Paraaortic lymph node (tissue), 1 donor: ENCODE measurements around the gene CNMD.

GRCh38 chr13:49110446-49110919, 109.7 kb upstream of the MLNR start:
- PRO-cap: no peak

DNA sequence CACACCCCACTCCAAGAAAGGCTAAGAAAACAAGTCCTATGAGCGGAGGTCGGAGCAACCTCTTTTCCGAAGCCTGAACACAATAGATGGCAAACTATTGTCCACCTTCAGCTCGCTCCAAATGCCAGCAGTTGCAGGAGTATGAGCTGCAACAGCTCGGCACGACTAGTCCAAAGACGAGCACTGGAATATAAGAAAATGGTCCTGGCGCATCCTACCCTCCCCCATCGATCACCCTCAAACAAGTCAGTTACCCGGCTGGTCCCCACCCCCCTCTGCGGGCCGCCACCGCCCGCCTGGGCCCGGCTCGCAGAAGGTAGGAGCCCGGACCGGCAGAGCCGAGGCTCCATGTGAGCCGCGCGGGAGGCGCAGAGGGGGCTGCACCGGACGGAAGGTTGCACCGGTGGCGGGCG, 829 bp downstream of the KPNA3 start:
- PRO-cap: no peak

DNA sequence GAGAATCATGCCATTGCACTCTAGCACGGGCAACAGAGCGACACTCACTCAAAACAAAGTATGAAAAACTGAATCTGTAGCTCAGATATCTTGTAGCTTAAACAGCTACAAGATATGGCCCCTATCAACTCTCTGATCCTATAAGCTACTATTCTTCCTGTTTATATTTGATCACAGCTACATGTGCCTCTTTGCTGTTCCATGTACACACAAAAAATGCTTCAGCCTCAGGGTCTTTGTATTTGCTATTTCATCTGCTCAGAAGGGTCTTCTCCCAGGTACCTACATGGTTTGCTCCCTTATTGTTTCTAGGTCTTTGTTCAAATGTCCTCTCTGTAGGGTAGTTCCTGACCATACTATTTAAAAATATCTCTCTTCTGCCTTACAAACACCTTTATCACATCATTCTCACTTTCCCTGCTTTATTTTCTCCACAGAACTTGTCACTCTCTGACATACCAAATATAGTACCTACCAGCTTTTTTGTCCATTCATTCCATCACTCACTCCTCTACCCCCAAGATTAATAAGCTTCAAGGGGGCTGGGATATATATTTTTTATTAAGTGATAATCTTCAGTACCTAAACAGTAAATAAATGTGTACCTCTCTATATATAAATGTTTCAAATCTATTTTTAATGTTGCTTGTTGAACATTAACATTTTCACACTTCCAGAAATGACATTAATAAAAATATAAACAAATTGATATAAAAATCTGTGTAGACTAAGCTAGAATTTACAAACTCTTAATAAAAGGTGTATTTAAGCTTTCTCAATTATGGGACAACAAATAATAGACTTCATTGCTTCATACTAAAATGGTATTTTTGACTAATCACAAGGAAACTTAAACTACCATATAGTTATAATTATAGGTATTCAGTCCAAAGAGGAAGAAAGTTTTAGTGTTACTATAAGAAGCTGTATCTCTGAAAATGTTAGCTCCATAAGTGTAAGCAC, 27.9 kb downstream of the KCNRG start:
- PRO-cap: no peak

DNA sequence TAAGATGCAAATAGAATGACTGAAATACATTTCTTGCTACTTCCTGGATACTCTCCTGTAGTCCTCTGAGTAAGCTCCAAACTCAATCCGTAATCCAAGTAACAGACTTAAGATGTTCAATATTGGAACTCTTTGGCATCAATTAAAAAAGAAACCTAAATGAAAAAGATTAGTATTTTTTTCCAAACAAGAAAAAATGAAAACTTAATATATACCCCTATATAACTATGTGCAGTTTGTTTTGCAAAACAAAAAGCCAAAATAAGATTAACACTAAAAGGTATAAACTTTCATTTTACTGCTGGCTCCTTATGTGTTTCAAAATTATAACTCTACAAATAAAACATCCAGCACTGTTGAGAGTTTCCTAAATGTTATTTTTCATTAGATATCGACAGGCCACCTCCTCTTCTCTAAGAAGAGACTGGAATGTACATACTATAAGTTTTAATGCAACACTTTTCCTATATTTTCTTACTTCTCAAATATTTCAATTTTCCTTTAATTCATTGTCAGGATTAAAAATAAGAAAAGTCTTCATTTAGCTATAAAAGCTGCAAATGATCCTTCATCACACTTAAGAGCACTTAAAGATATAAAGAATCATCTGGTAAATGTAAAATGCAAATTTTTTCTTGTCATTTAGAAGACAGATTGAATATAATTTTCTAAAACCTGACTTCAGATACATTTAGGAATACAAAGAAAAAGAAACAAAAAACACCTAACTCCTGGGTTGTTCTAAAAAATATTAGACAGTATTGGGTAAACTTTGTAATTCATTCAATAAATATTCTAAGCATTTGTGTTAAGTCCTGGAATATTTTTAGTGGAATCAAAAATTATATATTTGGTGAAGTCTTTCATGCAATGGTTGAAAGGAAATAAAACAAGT, 30.1 kb downstream of the KCNRG start:
- PRO-cap: no peak

- PRO-cap: bidirectional peak, plus-strand start at chr13:50080794, minus-strand start at chr13:50080596
These were observed 65.1 kb downstream of the KCNRG start for GRCh38 chr13:50080393-50080759.

GRCh38 chr13:50141105-50141507, 125.9 kb downstream of the KCNRG start:
- PRO-cap: no peak

DNA sequence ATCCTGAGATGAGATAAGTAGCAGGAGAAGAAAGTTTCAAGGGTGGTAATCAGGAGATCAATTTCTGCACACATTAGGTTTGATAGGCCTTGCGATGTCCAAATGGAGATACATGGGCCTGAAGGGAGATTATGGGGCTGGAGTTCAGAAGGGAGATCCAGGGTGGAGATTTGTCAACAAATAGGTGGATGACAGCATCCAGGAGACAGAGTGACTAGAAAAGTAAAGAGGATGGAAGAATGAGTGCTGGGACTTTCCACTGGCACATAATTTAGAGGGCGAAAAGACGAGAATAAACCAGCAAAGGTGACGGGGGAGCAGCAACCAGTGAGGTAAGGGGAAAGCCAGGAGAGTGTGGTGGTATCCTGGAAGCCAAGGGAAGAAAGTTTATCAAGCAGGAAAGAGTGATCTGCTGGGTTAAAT, 333.0 kb downstream of the DLEU7 start:
- PRO-cap: unidirectional peak, plus-strand start at position 124 of the sequence

DNA sequence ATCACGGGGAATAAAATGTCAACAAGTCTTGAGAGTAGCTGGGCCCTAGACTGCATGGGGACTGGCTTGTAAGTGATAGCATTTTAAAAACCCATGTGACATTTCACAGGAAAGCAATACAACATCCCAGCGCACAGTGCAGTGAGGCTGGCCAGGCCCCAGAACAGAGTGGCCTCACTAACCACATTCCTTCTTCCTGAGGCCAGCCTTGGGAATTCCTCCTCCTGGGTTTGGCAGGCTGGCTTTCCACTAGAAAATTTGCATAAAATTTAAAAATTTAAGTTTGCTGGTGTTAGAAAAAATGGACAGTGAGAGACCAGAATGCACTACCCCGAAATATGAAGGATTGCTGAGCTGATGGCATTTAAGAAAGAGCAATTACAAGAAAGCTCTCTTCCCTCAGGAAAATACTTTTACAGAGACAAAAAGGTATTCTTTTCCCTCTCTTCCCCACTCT, 149.6 kb downstream of the DLEU7 start:
- PRO-cap: no peak

- PRO-cap: bidirectional peak, plus-strand start at chr13:50910175, minus-strand start at chr13:50910021; bidirectional peak, plus-strand start at chr13:50910380, minus-strand start at chr13:50910236
These were observed 632 bp downstream of the RNASEH2B start for GRCh38 chr13:50909907-50910938.

- PRO-cap: no peak
These were observed 36.4 kb downstream of the SERPINE3 start for GRCh38 chr13:51375884-51376322.

DNA sequence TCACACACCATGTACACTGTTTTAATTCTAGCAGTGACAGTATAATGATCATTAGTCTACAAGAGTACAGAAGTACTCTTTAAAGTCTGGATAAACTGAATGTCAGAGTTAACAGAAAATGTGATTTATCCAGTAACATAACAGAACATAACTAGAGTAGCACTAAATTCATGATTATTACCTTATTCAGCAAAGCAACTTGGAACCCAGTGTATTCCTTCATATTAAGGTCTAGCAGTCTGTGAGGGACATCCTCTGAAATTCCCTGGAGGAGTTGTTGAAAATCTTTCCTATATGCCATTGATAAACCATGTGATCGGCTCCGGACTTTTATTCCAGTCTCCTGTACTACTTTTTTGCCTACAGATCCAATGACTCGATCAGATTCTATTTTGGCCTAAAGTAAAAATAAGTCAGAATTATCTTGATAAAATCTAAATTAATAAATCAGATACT, 38.6 kb downstream of the SERPINE3 start:
- PRO-cap: no peak

DNA sequence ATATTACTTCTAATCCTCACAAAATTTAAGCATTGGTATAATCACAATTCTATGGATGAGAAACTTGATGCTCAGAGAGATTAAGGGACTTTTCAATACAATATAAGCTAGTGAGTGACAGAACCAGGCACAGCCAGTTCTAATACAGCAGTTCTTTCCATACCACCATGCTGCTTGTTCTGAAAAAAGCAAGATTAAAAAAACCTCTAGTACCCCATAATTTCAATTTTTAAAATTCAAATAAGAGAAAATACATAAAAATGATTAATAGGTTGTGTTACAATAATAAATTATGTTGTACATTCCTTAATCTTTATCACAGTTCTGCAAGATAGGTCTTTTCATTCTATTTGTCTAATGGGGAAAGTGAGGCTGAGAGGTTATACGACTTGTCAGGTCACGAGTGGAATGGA, 11.8 kb downstream of the INTS6 start:
- PRO-cap: no peak

DNA sequence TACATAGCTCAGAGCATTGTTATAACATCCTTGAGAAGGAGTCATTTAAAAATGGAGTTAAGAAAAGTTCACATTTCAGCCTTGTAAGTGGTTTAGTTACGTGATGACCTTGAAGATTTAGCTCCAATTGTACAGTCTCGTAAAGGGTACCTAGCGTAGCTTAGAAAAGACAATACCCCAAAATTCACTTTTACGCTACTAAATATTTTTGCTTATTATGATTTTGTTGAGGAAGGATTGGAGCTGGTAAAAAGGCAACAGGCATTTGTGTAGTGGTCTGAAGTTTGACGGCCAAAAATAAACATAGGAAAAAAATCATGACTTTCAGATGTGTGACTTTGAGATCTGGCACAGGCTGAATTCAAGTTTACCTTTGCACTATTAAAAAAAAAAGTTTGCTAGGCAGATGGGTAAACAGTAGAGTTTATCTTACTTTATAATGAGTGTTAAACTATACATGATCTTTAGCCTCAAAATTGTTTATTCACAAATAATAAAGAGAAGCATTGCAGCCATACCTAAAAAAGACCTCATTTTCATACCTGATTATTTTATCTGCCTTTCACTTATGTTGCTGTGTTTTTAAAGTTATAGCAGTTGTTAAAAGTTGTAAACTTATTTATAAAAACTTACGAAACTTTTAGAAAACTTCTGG, 24.3 kb upstream of the INTS6 start:
- PRO-cap: no peak

- PRO-cap: no peak
These were observed 63.8 kb upstream of the WDFY2 start for GRCh38 chr13:51520284-51520976.

GRCh38 chr13:51614443-51615119, 30.3 kb downstream of the WDFY2 start:
- PRO-cap: unidirectional peak, minus-strand start at chr13:51614652

GRCh38 chr13:51621464-51622048, 37.3 kb downstream of the WDFY2 start:
- PRO-cap: no peak

DNA sequence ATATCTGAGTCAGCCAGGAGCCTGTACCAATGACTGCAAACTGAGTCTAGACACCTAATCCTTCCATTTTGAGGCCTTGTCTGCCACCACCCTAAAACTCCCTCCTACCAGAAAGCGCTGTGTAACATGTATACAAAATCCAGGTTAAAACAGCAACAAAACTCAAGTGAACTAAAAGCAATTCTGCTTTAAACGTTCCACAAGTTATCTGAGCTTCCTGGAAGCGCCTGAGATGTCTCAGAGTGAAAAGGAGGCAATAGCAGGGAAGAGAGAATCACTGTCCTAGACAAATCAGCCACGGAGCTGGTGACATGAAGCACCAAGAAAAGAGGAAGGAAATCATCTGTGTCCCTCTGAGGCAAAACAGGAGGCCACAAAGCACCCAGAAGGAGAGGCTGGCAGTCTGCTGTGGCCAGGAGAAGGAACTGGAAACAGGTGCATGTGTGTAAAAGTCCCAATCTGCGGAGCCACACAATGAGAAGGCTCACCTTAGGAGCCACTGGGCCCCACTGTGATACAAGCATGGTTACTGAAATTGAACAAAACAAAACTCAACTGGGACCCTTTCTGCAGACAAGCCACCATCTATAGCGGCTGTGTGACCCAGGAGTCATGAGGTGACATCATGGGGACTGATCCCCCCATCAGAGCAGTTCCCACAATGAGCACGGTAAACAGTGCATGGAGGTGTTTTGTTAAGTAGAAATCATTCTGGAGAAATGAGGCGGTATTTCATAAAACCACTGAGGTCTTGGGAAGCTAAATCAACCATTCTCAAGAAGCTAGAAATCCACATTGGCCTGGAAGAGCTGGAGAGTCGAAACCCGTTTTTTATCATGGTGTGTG, 10.0 kb downstream of the DHRS12 start:
- PRO-cap: no peak

- PRO-cap: bidirectional peak, plus-strand start at chr13:51825404, minus-strand start at chr13:51825220
These were observed 19.8 kb downstream of the TMEM272 start for GRCh38 chr13:51825138-51825705.

- PRO-cap: no peak
These were observed 12.2 kb downstream of the ATP7B start for GRCh38 chr13:51999024-51999513.

DNA sequence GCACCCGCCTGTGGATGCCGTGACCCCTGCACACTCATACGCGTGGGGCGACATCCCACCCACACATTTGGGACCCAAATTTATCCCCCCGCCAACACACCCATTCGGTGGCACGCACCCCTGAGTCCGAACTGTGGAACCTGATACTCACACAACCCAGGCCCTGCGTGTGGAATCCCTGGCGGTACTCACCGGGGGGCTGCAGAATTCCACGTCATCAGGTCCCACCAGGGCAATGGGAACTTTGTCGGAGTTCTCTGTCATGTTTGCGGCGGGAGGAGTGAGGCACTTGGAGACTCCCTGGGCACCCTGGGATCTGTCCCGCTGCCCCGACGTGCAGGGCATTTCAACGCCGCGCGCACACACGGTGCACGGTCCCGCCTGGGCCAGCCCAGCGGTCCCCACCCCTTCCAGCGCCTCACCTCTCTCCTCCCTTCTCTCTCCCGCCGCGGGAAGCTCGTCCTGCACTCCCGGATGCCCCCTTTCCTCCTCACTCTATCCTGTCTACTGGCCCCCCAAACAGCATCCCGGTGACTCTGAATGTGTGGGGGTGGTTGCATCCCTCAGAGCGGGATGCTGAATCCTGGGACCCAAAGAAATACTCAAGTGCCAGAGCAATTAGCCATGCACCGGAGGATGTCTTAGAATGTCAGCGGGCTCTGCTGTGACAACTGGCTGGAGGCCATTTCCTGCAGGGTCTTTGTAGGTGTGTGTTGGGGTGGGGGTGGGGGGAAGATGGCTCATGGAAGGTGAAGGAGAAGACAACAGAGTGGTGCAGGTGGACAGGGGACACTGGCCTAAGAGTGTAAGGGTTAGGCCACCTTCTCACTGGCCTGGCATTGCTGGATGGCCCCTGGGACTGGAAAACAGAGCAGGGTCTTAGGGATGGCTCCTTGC, at the start of gene CNMD:
TSS of gene CNMD (minus strand) at position 383 of the 897 bp plus-strand sequence.
- PRO-cap: no peak